ENCODE measurements around the genes IRF3, AKT1S1 and MYH14.

DNA sequence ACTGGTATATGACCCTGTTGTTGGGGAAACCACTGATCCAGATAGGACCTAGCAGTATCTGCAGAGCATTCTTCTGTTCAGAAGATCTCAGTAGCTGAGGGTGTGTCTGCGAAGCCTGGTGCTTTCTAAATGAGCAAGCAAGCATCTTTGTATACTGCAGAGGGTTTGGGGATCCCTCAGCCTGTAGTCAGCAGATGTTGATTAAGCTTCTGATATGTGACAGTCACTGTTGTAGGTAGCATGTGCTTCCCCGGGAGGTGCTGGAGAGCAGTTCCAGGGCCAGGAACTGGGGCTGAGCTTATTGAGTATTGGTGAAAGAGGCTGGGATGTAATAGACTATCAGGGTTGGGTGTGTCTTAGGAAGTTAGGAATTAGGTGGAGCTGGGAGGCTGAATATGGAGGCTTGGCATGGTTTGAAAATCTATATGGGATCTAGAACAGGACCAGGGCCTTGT lies 1.5 kb downstream of the SCAF1 start:
- PRO-cap = no peak

GRCh38 chr19:49665207-49666334 lies at the start of gene IRF3:
Gene IRF3 (minus strand): TSS chr19:49665857.
- PRO-cap = bidirectional peak, plus-strand start at chr19:49665629, minus-strand start at chr19:49665610; bidirectional peak, plus-strand start at chr19:49666014, minus-strand start at chr19:49665734

GRCh38 chr19:49672001-49672713 lies 4.9 kb upstream of the PRMT1 start:
- PRO-cap = no peak

DNA sequence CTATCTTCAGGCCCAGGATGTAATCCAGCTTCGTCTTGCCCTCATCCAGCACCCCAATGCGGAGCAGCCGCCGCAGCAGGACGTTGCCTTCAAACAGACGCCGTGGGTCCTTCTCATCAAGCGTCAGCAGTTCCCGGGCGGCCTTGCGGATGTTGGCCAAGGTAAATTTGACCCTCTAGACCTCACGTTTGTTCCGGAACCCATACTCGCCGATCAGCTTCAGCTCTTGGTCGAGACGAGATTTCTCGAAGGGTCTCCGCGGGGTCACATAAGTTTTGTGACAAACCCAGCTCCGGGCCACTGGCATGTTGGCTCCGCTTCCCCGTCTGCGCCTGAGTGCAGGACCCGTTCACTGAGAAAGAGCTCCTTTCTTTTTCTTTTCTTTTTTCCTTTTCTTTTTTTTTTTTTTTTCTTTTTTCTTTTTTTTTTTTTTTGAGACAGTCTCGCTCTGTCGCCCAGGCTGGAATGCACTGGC lies 28.9 kb downstream of the CPT1C start:
- PRO-cap = no peak

DNA sequence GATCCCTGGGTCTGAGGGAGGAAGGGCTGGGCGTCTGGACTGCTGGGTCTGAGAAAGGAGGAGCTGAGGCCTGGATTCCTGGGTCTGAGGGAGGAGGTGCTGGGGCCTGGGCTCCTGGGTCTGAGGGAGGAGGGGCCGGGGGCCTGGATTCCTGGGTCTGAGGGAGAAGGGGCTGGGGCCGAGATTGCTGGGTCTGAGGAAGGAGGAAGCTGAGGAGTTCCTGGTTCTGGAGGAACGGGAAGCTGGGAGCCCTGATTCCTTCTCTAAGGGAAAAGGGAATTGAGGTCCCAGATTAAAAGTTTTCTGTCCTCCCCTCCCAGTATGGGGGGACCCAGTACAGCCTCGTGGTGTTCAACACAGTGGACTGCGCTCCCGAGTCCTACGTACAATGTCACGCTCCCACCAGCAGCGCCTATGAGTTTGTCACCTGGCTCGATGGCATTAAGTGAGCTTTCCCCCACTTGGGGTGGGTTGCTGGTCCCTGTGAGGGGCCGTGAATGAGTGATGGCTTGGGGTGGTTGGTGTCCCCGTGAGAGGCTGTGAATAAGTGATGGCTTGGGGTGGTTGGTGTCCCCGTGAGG lies 853 bp downstream of the MED25 start:
- PRO-cap = no peak

GRCh38 chr19:49838693-49839558 lies 20.8 kb downstream of the MED25 start:
- PRO-cap = no peak

GRCh38 chr19:49856401-49857109 lies 10.8 kb downstream of the PNKP start:
- PRO-cap = no peak

- PRO-cap = no peak
Measured at GRCh38 chr19:49858008-49858803, 9.2 kb downstream of the PNKP start.

- PRO-cap = no peak
Measured at GRCh38 chr19:49860951-49861513, 6.3 kb downstream of the PNKP start.

DNA sequence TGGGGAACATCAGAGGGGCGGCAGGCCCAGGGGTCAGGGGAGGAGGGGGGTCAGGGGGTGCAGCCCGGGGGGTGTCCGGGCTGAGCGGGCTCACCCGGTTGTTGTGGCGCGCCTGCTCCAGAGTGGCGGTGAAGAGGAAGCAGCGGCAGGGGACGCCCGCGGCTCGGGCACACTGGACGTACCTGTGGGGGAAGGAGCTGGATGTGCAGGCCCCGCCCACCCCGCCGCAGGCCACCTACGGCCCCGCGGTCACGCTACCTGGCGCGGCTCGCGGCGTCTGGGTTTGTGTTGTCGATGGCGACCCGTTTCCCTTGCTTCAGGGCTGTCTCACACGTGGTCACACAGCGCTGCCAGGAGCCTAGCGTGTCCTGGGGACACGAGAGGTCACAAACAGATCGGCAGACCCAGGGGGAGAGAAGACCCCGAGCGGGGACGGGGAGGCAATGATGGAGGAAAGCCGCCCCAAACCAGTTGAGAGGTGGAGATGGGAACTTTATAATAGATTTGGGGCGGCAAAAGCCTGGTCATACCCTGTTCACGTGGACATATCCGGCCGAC lies 5.8 kb downstream of the PNKP start:
- PRO-cap = no peak

DNA sequence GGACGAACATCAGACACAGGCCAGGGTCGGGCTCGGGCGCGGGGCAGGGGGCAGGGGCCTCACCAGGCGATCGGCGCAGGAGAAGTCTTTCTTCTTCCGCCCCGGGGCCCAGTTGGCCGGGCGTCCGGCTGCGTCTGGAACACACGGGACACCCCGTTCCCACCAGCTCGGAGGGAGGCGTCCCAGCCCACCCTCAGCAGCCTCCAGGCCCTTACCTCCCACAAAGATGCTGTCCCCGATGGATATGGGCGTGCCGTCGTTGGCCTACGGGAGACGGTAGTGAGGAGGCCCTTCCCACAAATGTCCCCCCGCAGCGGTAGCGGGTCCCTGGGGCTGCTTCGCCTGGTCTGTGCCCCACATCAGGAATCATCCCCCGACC lies 4.9 kb downstream of the PNKP start:
- PRO-cap = no peak

GRCh38 chr19:49877222-49877584 lies at the start of gene AKT1S1:
Gene AKT1S1 (minus strand): TSS chr19:49877355.
- PRO-cap = unidirectional peak, minus-strand start at chr19:49877352; bidirectional peak, plus-strand start at chr19:49877702, minus-strand start at chr19:49877520

- PRO-cap = no peak
Measured at GRCh38 chr19:49898860-49899159, 2.1 kb upstream of the IL4I1 start.

- PRO-cap = unidirectional peak, minus-strand start at chr19:49929925
Measured at GRCh38 chr19:49929673-49930081, 373 bp upstream of the NUP62 start.

DNA sequence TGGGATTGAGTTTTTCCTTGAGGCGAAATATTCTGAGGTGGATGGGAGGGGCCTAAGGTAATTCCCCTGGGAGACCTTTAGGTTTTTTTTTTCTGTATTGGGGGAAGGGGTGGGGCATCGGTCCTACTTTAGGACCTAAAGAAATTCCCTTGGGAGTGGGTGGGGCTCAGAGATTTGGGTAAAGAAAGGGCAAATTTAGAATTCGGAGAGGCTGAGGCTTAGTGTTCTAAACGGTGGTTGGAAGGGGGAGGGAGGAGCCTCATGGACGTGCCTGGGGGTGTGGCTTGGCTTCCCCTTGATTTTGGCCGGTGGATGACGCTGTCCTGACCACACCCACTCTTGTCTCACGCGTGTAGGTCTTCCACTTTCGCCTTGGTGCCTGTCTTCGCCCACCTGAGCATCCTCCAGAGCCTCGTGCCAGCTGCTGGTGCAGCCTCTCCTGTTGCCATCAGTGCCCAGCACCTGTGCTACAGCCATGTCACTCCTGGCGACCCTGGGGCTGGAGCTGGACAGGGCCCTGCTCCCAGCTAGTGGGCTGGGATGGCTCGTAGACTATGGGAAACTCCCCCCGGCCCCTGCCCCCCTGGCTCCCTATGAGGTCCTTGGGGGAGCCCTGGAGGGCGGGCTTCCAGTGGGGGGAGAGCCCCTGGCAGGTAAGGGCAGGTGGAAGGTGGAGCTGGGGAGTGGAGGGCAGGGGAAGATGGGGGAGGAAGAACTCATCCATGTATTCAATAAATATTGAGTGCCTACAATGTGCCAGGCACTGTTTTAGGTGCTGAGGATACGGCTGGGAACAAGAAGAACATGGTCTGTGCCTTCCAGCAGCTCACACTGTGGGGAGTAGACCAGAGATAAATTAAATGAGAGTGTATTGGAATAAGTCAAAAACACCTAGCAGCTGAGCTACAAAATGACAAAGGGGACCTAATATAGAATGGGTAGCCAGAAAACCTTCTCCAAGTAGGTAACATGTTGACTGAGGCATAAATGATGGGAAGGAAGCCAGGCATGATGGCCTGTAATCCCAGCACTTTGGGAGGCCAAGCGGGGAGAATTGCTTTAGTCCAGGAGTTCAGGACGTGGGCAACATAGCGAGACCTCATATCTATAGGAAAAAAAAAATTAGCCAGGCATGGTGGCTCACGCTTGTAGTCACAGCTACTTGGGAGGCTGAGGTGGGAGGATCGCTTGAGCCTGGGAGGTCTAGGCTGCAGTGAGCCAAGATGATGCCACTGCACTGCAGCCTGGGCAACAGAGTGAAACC lies 1.5 kb upstream of the NUP62 start:
- PRO-cap = no peak

DNA sequence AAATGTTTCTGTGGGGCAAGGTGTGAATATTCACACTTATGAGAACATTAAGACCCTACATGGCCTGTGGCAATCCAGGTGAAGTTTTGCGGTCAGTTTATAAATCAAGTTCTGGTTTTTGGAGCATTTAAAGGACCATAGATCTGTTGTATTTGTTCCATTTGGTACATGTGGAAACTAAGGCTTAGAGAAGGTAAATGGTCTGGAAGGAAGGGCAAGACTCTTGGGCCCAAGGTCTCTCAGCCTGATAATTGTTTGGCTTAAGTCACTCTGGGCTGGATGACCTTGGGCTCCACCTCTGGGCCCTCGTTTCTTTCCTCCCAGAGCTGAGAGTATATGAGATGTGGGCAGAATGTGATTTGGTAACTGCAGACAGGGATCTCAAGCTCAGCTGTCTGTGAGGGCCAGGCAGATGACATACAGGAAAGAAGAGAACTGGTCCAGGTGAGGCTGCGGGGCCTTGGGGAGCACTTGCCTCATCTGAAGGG lies 1.4 kb downstream of the ZNF473 start:
- PRO-cap = no peak

DNA sequence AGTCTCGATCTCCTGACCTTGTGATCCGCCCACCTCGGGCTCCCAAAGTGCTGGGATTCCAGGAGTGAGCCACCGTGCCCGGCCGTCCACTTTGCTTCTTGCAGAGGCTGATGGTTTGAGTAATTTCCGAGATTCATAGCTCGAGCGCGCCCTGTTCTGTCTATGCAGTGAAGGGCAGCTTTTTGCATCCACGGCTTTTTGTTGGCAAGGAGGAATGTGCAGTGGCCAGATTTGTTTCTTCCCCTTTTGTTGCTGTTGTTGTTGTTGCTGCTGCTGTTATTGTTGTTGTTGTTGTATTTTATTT lies 64.1 kb downstream of the IZUMO2 start:
- PRO-cap = no peak

DNA sequence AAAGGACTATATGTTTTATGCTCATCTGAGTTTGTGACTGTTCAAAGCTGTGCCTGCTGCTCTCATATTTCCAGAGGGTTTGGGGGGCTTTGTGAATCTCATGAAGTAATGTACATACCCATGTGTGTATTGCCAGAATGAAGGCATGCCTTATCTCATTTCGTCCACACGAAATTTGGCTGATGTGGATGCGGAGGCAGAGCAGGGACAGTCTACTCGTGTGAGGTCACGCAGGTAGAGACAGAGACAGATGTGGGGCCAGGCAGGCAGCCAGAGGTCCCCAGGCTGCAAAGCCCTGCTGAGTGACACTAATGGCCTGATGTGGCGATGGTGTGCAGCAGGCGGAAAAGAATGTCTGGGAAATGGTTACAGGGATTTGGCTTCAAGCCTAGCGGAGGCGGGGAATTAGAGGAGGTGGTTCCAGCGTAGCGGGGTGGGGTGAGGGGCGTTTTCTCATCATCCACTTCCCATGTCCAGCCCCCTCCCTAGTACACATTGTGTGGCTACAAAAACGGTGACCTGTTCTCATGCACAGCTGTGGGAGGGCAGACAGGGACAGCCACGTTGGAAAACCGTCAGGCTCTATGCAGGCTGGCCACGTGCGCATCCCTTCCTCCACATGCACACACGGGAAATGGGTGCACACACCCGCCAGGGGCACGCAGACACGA lies 4.3 kb upstream of the IZUMO2 start:
- PRO-cap = no peak

DNA sequence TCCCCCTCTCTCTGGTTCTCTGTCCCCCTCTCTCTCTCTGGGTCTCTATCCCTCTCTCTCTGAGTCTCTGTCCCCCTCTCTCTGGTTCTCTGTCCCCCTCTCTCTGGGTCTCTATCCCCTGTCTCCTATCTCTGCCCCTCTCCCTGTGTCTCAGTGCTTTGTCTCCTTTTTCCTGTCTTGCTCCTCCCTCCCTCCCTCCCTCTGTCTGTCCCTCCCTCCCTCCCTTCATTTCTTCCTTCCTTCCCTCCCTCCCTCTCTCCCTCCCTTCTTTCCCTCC lies 6.7 kb upstream of the IZUMO2 start:
- PRO-cap = no peak

- PRO-cap = bidirectional peak, plus-strand start at chr19:50203645, minus-strand start at chr19:50203483; bidirectional peak, plus-strand start at chr19:50204060, minus-strand start at chr19:50203953
Measured at GRCh38 chr19:50202977-50204217, at the start of gene MYH14. Gene MYH14 (plus strand): TSS chr19:50203622.

All from gallbladder (tissue), 1 donor.